Monocyte (primary cell): ENCODE measurements around a stretch of chrX.

DNA sequence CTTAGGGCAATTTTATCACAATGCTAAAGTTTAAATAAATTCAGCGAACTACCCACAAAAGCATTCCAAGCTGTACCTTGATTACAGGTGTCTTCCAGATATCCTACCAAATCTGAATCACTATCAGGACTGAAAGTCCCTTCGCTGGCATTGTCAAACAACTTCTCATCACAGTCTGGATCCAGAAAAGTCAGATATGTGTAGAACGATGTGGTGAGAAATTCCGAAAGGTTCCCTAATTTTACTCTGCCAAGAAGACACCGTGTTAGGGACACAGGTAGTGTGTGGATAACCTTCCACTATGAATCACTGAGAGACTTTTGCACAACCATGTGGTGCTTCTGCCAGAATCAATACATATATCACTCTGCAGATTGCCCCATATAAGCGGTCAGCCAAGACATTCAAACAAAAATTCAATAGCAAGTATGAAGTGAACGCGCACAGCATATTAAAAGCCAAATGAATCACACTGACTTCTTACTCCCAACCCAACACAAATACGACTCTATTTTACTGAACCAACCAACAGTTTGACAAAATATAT lies 63.9 kb downstream of the PHKA2 start:
- PRO-cap, 2 experiments, result no peak in any of the 2 experiments

DNA sequence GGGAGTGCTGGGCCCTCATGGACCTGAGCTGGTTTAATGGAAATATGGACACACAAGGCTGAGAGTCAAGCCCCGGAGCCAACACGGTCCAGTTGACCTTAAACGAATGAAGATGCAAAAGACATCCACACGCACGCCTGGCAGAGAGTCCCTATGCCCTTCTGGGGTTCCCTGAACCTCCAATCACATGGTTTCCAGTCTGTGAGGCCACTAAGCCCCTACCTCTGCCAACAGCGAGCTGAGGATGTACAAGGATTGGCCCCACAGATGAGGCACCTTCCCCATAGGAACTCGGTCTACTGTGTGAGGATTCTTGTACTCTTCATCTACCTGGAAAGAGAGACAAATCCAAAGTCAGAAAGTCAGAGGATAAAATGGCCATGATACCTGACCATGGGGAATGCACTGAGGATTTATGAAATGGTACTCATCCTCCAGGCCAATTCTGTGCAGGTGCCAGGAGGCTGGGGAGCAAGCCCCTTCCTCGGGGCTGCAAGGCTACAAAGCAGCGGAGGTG lies 52.4 kb downstream of the PHKA2 start:
- PRO-cap, 2 experiments, result no peak in any of the 2 experiments

DNA sequence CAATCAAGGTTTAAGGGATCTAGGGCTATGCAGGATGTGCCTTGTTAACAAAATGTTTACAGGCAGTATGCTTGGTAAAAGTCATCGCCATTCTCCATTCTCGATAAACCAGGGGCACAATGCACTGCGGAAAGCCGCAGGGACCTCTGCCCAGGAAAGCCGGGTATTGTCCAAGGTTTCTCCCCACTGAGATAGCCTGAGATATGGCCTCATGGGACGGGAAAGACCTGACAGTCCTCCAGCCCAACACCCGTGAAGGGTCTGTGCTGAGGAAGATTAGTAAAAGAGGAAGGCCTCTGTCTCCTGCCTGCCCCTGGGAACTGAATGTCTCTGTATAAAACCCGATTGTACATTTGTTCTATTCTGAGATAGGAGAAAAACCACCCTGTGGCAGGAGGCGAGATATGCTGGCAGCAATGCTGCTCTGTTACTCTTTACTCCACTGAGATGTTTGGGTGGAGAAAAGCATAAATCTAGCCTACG lies 3.8 kb downstream of the PHKA2 start:
- PRO-cap, 2 experiments, result no peak in any of the 2 experiments

- PRO-cap, 2 experiments, result no peak in any of the 2 experiments
Observed at GRCh38 chrX:19142549-19142753, 20.2 kb upstream of the ADGRG2 start.

- PRO-cap, 2 experiments, result no peak in any of the 2 experiments
Observed at GRCh38 chrX:19566412-19567049, 51.2 kb upstream of the MAP3K15 start.

- PRO-cap, 2 experiments, result no peak in any of the 2 experiments
Observed at GRCh38 chrX:19580197-19581499, 65.3 kb upstream of the MAP3K15 start.

GRCh38 chrX:19647481-19647994 lies 132.2 kb upstream of the MAP3K15 start:
- PRO-cap, 2 experiments, result no peak in any of the 2 experiments

DNA sequence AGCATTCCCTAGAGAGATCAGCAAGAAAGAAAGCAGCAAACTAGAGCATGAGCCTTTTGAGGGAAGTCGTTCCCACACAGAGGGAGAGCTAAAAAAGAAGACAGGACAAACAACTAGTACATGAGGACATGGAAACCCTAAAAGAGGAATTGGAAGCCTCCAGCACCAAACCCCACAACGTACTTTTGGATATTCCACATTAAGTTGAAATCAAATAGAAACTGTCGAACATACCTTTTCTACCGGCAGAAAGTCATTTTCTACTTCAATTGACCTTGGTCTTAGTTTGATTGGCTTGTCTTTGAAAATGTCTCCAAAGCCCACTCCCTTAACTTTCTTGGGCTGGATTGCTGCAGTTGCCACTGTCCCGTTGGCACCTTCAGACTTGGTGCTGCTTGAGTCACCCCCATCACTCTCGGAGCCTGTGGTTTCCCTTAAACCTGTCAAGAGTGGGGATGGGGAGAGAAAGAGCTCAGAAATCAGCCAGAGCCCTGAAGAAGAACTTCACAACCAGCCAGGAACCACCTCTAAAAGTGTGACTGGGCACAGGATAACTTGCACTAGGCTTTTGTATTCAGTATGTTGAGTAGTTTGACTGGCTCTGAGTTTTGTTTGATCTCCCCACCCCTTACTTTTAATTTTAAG lies 168.4 kb upstream of the MAP3K15 start:
- PRO-cap, 2 experiments, result no peak in any of the 2 experiments

- PRO-cap, 2 experiments, result no peak in any of the 2 experiments
Observed at GRCh38 chrX:19846754-19847304, 40.6 kb downstream of the SH3KBP1 start.

GRCh38 chrX:19865995-19866308 lies 21.4 kb downstream of the SH3KBP1 start:
- PRO-cap, 2 experiments, result peak in 2 of 2 experiments; most common minus-strand start chrX:19866160 (in 2)

GRCh38 chrX:20226998-20227645 lies 39.6 kb downstream of the RPS6KA3 start:
- PRO-cap, 2 experiments, result no peak in any of the 2 experiments

- PRO-cap, 2 experiments, result no peak in any of the 2 experiments
Observed at GRCh38 chrX:20253313-20254065, 13.2 kb downstream of the RPS6KA3 start.

GRCh38 chrX:20265106-20265955 lies 1.4 kb downstream of the RPS6KA3 start:
- PRO-cap, 2 experiments, result peak in 2 of 2 experiments; most common plus-strand start chrX:20265841 (in 2); most common minus-strand start chrX:20265756 (in 2)

GRCh38 chrX:20267331-20267705 lies 609 bp upstream of the RPS6KA3 start:
- PRO-cap, 2 experiments, result no peak in any of the 2 experiments

DNA sequence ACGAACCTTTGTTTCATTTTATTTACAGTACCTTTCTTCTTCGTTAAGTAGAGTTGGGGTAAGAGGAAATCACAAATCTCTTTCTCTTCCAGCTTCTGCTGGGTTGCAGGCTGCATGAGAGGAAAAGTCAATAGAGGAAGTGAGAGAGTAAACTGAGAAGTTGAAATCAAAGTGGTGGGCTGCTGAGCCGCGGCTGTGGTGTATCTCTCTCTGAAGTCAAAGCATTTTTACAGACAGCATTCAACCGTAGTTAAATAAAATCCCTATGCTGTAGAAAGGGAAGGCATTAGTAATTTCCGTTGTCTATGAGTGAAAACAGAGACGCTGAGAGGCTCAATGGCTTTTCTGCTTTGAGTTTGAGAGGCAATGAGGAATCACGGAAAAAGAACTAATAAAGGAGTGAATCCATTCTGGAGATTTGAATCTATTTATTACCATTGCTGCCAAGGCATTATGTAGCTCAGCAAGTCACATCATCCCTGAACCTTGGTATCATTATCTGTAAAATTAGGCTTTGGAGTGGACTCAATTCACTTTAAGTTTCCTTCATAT lies 54.1 kb upstream of the RPS6KA3 start:
- PRO-cap, 2 experiments, result peak in 1 of 2 experiments; most common plus-strand start position 339 of the sequence (in 1); most common minus-strand start position 229 of the sequence (in 1)

- PRO-cap, 2 experiments, result no peak in any of the 2 experiments
Observed at GRCh38 chrX:20375014-20375633, 108.4 kb upstream of the RPS6KA3 start.

GRCh38 chrX:22192630-22192955 lies 80.1 kb upstream of the CBLL2 start:
- PRO-cap, 2 experiments, result no peak in any of the 2 experiments

DNA sequence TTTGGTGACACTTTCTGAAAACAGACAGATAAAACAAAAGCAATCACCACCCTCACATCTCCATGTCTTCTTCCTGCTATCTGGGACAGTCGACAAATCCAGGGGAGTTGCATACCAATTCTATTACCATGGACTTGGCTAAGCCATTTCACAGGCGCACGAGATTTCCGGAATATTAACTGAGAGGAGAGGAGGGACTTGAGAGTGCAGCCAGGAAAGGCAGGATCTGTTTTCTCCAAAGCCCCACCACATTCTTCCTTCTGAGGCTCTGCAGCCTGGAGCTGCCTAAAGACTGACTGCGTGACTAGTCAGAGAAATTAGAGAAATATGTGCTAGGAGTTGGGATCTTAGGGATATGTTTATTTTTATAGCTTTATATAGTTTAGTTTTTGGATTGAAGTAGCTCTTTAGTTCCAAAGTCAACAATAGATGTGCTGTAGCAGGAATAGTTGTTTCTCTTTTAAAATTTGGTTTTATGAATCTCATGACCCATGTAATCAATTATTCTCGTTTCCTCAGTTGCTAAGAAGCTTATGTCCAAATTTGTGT lies 300.2 kb upstream of the DDX53 start:
- PRO-cap, 2 experiments, result no peak in any of the 2 experiments

DNA sequence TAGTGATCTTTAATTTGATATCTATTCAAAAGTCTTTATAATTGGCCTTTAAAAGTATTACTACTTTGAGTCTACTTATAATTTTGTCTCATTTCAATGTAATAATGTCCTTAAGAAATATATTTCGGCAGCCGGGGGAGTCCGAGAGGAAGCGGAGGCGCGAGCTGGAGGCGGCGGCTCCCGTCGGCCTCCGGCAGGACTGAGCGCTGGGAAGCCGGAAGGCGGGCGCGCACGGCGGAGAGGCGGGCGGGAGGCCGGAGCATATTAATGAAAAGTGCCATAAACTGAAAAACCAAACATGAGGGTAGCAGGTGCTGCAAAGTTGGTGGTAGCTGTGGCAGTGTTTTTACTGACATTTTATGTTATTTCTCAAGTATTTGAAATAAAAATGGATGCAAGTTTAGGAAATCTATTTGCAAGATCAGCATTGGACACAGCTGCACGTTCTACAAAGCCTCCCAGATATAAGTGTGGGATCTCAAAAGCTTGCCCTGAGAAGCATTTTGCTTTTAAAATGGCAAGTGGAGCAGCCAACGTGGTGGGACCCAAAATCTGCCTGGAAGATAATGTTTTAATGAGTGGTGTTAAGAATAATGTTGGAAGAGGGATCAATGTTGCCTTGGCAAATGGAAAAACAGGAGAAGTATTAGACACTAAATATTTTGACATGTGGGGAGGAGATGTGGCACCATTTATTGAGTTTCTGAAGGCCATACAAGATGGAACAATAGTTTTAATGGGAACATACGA lies 75.9 kb downstream of the DDX53 start:
- PRO-cap, 2 experiments, result peak in 1 of 2 experiments; most common plus-strand start position 214 of the sequence (in 1)

- PRO-cap, 2 experiments, result no peak in any of the 2 experiments
Observed at GRCh38 chrX:23373360-23373903, 38.8 kb downstream of the PTCHD1 start.